Frontal cortex (tissue), 2 donors: ENCODE measurements around a stretch of chr16.

DNA sequence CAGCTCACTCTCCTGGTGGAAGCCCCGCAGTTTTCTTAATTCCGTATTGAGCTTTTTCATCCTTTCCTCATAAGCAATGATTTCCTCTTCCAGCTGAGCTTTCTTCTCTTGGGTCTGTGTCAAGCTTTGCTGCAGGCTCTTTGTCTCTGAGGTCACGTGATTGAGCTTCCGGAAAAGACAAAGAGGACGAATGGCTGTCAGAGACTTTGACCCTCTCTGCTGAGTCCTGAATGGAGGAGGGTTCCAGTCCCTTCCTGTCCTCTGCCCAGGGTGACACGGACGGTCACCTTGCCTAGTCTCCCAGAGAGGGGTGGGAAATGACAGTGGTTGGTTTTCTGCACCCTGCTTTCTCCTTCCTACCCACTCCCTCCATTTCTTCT, 31.6 kb downstream of the DHX38 start:
- RAMPAGE, long total RNA = no peak

- RAMPAGE, long total RNA = no peak
These were observed 261.2 kb downstream of the ZFHX3 start for GRCh38 chr16:72786550-72787387.

DNA sequence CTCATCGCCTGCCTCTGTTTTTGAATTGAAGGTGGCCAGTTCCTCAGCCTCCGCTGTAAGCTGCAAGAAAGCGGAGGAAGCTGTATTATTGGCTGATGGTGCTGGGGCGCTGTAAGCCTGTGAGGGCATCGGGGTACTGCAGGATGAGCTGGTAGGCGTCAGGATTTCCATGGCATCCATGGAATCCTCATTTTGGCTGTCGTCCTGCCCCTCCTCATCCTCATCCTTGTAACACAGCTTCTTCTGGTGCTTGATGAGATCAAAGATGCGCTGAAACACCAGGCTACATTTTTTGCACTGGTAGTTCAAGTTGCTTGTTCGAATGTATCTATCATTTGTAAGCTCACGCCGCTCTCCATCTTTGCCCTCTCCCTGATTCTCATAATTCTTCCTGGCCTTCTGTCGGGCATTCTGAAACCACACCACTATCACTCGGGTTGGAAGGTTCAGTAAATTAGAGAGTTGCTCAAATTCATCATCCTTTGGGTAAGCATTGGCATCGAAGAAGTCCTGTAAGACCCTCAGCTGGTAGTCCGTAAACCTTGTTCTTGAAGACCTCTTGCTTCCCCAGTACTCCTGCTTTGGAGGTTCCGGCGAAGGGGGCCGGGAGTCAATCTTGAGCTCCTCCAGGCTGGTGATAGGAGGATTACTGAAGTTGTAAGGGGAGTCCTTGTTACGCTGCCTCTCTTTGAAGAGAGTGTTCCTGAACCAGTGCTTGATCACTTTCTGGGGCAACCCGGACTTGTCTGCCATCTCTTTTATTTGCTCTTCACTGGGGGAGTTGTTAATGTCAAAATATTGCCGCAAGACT, 252.3 kb downstream of the ZFHX3 start:
- RAMPAGE, long total RNA = no peak

GRCh38 chr16:72847629-72848491, 200.1 kb downstream of the ZFHX3 start:
- RAMPAGE, long total RNA = no peak

- RAMPAGE, long total RNA = no peak
These were observed 91.8 kb downstream of the ZFHX3 start for GRCh38 chr16:72956014-72956562.

GRCh38 chr16:73019327-73019999, 28.5 kb downstream of the ZFHX3 start:
- RAMPAGE, long total RNA = no peak

DNA sequence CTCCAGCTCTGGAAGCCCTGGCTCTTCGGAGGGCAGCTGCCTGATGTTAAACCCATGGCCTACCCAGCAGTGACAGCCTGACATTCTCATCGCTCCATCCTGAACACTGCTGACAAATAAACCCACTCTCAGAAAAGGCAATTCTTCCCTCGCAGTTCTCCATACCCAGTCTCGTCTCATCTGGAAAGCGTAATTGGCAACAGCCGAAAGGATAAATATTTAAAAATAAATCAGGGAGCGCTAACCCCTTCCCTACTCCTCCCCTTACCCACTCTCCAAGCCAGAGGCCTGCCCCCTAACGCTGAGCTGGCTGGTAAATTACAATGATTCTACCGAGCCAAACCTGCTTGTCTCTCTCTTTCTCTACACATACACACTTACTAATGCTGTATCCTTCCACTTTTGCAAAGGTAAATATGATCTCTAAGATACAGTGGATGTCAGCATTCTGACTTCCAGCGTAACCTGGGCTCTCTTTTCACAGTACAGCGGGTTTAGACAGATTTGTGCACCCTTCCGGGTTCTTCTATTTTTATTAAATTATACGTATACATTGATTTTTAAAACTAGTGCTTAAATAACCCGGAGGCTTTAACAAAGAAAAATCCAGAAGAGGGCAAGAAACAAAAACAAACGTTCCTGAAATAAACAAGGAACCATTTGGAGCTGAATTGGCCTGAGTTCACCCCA, 2.9 kb upstream of the ZFHX3 start:
- RAMPAGE, long total RNA = no peak

DNA sequence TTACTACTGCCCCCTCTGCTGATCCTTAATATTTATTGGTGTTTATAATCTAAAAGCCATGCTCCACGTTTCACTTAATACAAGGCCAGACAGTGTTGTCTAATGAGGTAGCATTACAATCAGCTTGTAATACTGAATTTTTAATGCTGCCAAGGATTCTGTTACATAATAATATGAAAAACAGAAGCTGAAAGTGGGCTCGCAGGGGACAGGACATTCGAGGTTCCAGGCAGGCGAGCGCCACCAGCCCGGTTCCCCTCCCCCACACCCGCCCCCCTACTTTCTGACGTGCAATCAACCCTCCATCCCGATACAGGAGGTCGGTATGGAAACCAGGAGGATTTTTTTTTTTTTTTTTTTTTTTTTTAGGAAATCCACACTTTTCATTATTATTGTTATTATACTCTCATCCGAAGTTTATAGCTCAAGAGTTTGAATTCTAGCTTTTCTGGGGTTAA, 6.2 kb upstream of the ZFHX3 start:
- RAMPAGE, long total RNA = no peak

DNA sequence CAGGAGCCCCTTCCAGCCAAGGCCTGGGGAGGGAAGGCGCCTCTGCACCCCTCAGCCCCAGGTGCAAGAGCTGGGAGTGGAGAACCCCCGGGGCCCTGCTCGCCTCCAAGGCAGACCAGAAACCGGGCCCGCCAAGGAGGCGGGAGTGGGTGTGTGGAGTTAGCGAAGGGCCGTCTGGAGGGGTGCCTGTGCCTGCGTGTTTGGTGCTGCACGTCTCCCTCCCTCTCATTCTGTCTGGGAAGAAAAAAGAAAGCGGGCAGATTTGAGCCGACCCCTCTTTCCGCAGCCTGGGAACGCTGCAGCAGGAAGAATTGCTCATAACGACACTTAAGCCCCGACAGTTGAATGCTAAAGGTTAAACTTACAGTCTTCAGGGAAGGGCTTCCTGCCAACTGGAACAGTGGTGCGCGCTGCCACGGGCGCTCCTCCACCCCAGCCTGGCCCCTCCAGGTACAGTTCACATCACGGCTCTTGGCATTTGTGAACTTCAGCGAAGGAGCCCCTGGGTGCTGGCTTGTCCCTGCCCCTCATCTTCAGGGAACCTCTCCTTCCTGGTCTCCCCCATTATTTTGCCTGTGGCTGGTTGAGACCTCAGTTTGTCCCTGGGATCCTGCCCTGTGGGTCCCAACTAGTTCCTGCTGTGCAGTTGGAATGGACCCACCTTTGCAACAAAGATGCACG, 19.2 kb upstream of the ZFHX3 start:
- RAMPAGE, long total RNA = no peak

GRCh38 chr16:73082568-73082970, 34.6 kb upstream of the ZFHX3 start:
- RAMPAGE, long total RNA = no peak

GRCh38 chr16:73124046-73124728, 76.3 kb upstream of the ZFHX3 start:
- RAMPAGE, long total RNA = no peak

DNA sequence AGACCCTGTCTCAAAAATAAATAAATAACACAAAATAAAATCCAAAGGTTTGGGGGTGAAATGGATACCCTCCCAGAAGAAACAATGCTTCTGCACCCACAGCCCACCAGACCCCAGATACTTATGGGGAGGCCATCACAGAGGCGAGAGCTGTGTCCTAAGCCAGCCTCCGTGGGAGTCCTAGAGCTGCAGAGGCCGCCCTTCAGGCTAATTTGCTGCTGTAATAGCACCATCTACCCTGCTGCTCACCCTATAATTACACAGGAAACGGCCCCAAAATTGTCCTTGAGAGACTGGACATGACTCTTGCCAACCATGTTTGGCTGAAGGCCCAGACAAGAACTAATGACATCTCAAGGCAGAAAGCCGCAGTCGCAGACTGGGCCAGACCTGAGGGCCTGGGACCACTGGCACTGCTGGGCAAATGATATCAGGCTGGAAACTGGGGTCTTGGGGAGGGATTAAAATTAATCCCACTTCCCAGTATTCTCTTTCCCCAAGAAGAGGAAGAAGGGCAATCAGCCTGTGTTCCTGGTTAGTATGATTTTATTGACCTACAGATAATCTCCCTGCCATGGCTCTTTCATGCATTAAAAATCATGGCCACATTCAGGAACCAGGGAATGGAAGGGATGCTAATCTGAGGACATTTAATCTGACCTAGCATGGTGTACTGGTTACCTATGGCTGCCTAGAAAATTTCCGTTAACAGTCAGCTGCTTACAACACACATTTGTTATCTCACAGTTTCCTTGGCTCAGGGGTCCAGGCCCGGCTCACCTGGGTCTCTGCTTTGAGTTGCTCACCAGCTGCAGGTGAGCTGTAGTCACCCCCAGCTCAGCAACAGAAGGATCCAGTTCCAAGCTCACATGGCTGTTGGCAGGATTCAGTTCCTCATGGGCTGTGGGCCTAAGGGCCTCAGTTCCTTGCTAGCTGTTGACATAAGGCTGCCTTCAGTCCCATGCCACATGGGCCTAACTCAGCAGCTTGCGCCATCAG, 24.3 kb downstream of the PSMD7 start:
- RAMPAGE, long total RNA = no peak

DNA sequence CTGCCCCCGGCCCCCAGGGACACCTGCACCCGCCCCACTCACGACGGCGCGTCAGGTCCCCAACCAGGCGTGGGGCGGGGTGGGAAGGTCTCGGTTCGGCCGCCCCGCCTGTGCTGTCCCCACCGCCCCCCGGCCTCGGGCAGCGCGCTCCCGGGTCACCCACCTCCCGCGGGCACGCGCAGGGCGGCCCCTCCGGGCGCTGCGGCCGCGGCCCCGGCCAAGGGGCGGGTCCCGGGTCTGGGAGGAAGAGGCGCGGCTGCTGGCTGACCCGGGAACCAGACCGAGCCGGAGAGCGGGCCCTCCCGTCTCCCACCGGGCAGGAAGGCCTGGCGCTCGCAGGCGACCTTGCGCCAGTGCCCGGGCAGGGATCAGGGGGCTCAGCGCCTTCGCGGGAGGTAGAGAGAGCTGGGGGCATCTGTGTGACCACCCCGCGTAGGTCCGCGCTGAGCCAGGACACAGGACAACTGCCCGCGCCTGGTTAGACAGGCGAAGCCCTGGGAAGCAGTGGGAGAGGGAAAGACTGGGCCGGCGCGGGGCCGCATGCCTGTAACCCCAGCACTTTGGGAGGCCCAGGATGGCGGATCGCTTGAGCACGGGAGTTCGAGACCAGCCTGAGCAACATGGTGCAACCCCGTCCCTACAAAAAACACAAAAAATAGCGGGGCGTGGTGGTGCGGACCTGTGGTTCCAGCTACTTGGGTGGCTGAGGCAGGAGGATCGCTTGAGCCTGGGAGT, 14.1 kb downstream of the CLEC18B start:
- RAMPAGE, long total RNA = no peak

DNA sequence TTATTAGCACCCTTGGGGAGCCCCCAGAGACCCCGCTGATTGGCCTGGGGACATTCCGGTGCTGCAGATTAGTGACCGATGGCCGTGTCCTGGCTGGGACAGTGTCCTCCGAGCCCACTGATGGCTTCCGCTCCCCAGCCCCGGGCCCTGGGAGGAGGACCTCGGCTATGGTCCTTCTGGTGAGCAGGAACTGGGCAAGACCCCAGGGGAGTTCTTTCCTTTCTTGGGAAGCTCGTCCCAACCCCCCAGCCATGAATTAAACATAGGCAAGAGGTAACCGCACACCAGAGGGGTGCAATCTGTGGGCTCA, 265 bp upstream of the CLEC18B start:
- RAMPAGE, long total RNA = no peak

- RAMPAGE, long total RNA = no peak
These were observed 23.9 kb downstream of the GLG1 start for GRCh38 chr16:74582982-74583365.

DNA sequence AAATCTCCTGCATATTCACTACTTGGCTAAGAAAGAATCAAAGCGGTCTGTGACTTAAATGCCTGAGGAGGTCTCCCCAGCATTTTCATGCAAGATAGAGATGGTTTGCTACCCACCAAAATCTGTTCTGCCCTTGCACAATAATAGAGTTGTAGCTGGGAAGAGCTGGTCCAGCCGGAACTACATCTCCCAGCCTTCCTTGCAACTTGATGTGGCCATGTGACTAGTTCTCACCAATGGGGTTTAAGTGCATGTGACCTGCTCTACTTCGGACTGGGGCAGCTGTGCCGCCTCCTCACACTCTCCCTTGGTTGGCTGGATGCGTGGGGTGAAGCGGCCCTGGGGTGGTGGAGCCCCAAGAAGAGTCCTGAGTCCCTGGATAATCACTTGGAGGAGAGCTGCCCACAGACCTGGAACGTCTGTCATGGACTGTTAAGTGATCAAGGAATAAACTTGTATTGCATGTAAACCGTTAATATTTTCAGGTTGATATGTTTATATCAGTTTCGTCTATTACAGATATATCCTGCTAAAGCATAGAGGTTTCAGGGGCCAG, 4.8 kb downstream of the MLKL start:
- RAMPAGE, long total RNA = no peak

DNA sequence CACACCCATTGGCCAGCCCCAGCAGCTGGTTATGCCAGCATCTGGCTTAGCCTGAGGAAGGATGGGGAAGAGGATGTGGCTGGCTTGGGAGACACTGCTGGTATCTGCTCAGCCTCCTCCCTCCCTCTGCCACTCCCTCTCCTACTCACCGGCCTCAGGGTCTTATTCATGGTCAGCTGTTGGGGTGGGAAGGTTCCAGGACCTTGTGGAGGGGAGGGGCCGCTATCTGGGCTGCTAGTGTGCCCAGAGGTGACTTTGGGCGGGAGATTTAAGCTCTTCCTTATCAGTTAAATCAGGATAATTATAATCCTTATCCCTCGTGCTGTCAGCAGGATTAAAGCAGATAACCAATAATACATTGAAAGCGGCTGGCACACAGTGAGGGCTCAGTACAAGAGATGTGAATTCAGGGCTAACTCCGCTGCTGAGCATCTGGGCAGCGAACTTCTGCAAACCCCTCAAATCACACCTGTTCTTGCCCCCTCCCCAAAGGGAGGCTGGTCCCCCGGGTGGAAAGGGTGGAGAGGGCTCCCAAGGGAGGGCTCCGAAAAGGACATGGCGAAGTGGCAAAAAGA, 36.1 kb upstream of the MLKL start:
- RAMPAGE, long total RNA = no peak

GRCh38 chr16:74962343-74963025, 22.4 kb downstream of the WDR59 start:
- RAMPAGE, long total RNA = no peak

DNA sequence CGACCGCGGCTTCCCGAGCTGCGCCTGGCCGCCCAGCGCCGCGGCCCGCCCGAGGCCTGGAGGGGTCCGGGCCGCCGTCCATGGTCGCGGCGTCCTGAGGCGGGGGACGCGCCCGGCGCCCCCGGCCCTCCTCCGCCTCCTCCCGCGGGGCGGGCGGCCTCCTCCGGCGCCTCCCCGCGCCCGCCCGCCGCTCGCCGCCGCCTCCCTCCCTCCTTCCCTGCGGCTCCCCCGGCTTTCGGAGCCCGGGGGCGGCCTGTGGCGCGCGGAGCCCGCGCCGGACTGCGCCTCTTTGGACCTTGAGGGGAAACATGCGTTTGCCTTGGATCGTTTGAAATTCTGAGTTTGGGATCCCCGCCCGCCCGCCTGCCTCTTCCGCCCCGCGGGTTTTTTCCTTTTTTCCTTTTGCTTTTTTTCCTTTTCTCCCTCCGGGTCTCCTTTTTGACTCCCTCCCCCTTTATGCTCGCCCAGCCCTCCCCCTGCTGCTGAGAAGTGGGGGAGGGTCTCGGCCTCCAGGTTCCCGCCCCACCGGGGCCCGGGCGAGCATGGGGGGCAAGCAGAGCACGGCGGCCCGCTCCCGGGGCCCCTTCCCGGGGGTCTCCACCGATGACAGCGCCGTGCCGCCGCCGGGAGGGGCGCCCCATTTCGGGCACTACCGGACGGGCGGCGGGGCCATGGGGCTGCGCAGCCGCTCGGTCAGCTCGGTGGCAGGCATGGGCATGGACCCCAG, 469 bp downstream of the ZNRF1 start:
- RAMPAGE, long total RNA = no peak

GRCh38 chr16:75107771-75108365, 8.7 kb downstream of the LDHD start:
- RAMPAGE, long total RNA = no peak